Ascending aorta (tissue), 1 donor: ENCODE measurements around the genes TSHZ2 and ZNF217.

DNA sequence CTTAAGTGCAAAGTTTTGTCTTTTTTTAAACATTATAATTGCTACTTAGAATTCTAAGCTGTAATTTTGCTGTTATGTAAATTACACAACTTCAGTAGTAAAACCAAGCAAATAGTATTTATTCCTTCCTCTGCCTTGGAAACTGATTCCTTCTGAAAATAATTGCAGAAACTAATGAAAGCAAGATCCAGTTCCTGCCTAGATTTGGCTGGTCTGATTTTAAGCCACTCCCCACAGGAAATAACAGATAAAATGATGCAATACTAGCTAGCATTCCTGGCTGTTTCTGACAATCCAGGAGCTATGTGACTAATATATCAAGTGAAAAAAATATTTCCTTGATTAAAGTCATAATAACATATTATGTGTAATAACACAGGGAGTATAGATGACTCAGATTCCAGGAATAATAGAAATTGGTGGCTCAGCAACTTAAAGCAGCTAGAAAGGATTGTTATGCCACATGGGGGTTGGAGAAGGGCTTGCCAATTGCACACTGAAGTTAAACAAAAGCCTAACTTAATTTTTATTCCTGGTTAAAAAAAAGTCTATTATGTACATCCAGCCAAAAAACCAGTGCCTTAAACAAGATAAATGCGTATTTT is 182.7 kb upstream of the SALL4 start:
- PRO-cap, result no peak

- PRO-cap, result no peak
Observed at GRCh38 chr20:52946043-52946475, 26.1 kb upstream of the TSHZ2 start.

DNA sequence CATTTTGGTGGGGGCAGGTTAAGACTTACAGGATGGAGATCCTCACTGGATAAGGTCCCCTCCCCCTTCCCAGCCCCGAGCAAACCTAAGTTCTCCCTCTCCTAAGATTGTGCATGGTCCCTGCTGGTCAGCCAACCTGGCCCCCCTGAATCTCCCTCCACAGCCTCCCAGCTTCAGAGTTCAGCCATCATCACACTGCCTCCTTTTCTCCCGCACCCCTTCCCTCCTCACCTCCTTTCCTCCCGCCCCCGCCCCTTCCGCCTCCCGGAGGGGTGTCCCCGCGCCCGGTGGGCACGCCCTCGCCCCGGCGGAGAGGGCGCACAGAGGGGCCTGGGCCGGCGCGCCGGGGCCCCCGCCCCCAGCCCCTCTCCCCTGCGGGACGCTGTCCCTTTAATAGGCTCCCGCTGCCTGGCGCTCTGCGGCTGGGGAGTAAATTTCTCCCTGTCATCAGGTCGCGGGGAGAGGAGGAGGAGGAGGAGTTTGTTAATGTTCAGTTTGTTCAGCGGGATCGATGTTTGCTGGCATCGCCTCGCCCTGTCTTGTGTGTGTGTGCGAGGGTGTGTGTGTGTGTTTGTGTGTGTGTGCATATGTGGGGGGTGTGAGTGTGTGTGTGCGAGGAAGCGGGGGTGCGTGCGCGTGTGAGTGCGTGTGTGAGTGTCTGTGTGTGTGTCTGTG is at the start of gene TSHZ2:
TSS of gene TSHZ2 (plus strand) at position 493 of the 675 bp plus-strand sequence.
- PRO-cap, result unidirectional peak, plus-strand start at position 615 of the sequence

DNA sequence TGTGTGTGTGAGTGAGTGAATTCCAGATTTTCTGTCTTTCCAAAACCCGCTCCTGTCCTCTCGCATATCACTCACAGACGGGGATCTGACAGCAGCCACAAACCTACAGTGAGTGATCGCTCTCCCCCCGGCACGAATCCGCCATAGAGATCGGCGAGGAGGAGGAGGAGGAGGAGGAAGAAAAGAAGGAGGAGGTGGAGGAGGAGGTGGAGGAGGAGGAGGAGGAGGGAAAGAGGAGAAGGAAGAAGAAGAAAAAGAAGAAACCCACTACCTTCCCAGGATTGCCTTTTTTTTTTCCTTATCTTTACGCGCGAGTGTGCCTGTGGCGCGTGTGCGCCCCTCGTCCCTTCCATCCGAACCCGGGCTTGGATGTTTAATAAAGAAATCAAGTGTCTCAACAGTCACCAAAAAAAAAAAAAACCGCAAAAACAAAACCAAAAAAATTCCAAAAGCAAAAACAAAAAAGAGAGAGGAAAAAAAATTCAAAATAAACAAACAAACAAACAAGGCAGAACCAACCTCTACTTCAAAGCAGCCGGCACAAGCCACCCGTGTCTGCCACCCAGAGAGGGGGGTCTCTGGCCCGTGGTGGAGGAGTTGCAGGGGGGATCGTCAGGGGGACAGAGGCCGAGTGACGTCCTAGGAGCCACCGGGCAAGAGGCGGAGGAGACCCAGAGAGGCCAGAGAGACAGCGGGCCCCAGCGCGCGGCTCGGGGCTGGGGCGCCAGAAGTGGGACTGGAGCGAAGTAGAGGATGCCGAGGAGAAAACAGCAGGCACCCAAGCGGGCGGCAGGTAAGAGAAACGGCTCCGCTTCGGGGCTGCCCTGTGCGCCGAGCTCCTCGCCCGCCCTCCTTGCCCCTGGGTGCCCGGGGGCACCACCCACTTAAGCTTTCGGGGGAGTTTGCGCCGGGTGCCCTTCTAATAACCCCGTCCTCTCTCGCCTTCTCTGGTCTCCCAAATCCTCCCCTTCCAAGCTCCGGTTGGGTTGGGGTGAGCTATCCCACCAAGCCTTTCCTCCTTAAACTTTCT is 698 bp downstream of the TSHZ2 start:
- PRO-cap, result no peak

- PRO-cap, result no peak
Observed at GRCh38 chr20:53216801-53217658, 244.9 kb downstream of the TSHZ2 start.

DNA sequence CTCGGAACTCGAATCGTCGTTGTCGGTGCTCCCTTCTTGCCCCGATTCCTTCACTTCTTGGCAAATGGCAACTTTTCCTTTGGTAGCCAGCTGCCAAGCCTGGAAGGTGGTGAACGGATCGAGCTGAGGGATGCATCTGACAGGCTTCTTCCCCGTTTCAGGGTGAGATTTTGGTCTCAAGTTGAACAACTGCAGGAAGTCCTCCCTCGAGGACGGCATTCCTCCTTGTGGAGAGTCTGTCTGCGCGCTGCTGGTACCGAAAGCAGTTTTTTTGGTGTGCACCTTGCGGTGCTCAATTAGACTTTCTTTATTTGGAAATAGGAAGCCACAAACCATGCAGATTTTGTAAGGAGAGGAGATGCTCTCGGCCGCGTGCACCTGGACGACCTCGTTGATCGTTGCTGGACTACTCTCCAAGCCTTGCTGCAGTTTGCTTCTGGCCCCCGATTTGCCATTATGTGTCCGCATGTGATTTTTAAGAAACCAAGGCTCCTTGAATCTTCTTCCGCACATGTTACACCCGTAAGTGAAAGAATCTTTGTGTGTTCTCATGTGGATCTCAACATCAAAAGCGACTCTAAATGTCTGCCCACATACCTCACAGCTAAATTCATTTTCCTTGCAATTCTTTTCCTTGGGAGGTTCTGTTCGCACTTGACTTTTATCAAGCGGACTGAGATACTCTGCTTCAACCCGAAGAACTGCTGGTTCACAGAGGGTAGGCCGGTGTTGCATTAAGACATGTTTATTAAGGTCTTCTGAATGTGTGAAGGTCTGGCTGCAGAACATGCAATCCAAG is 11.6 kb downstream of the ZNF217 start:
- PRO-cap, result no peak

DNA sequence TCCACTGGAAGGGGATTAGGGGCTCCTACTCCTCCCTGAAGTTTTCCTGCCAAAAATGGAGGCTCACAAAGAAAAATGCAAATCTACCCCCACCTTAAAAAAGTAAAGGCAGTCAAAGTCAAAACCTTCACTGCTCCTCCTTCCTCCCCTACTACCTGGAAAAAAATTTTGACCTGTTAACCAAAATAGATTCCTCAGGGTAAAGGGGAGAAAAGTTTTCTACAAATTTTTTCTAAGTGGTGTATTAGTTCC is 2.8 kb downstream of the ZNF217 start:
- PRO-cap, result no peak

DNA sequence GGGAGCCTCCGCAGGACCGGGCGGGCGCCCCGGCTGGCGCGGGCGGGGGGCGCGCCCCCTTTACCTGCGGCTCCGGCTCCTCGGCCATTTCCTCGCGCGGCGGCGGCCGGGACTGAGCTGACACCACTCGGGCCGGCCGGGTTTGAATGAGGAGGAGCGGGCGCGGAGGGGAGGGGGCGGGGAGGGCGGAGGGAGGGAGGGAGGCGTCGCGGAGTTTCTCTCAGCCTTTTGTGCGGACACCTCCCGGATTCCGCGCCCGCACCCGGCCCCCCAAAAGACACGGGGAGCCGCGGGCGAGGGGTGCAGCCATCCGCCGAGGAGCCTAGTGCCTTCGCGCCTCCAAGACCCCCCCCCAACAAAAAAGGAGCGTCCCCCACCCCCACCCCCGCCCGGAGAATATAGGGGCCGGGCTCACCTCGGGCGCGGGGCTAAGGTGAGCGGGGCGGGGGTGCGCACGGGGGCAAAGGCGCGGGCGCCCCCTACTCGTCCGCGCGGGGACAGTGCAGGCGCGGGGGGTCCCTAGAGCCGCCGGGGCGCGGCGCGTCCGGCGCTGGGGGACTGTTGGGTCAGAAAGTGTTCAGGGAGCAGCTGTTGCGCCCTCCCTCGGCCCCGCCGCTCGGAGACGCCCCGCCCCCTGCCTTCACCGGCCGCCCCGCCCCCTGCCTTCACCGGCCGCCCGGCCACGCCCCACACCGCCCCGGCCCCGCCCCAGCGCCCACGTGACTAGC is at the start of gene ZNF217:
TSS of gene ZNF217 (minus strand) at position 148 of the 728 bp plus-strand sequence.
- PRO-cap, result bidirectional peak, plus-strand start outside the sequence, minus-strand start at position 618 of the sequence

- PRO-cap, result bidirectional peak, plus-strand start at chr20:53623551, minus-strand start at chr20:53623499
Observed at GRCh38 chr20:53623048-53624342, 29.9 kb upstream of the ZNF217 start.

DNA sequence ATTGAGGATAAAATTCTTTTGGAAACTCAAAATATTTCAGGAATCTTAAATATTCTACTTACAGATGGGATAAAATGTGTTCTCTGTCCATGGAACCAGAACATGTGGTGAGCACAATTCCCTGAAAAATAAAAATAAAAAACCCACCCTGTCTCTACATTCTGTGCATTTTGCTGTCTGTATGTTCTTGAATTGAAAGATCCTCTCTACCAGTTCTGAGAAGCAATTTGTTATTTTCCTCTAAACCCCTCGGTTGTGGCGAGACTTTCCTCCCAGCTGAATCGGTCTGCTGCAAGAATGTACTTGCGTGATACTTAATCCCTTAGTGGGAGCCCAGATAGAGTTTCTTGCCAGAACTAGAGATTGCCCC is 112.7 kb upstream of the ZNF217 start:
- PRO-cap, result no peak

DNA sequence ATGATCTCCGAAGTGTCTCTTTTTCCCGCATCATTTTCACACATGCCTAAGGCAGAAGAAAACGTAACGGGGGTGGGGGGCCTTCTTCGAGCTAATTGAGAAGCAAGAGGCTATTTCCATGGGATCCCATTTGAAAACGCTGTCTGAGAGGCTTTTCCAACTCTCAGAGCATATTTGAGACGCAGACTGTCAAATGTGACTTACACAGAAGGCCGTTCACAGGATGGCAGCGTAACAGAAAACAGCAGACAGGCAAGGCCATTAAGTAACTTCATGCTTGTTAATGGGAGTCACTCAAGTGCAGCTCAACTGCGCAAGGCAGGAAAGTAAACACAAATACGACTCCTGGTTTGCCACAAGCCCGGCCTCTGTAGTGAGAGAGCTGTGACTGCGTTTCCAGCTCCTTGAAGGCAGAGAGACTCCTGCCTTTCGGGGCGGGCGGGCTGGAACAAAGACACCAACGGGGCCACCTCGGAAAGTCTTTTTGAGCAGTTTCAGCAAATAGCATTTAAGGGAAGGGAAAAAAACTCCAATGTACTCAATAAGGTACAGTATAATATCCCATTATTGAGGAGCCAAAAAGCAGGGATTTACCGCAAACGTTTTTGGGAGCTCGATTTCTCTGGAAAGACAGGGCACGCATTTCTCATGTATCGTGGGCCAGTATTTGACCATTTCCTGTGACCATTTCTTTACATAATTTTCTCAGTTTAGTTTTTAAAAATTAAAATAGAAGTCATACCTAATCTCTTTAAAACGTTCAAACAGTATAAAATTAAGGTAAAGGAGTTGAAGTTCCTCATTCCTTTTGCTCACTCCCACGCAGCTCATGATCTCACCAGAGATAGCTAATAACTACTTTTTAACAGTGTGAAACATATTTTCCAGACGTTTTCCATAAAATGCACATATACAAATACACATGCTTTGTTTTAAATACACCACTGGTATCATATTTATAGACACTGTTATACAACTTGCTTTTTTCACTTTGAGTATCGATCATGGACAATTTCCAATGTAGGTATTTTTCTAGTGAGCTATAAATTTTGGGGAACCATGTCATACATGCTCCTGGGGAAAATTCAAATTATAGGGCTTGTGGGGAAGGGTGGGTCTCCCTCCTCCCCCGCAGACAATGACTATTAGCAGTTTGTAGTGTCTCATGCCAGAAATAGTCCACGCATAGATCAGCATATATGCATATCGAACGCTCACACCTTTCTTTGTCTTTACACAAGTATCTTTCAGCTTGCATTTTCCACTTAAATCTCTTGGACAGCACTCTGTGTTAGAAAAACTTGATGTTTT is 145.1 kb upstream of the ZNF217 start:
- PRO-cap, result no peak

- PRO-cap, result no peak
Observed at GRCh38 chr20:53739866-53740875, 146.5 kb upstream of the ZNF217 start.

DNA sequence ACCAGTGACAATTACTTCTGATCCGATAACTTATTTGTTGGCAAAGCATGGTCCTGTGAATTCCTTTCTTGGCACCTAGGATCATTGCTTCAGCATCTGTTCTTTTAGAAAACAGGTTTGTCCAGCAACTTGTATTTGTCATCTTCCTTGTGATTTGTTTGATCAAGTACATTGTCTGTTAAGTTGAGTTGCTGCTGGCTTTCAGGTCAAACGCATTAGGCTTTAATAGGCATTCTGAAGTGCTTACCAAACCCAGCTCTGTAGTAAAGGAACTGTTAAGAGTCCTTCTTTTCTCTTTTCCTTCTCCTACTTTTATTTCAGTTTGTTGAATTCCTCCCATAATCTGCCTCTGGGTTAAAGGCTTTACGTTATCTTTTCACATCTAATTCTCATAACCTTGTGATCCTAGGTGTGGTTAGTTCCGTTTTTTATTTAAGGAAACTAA is 192.5 kb upstream of the ZNF217 start:
- PRO-cap, result no peak

- PRO-cap, result no peak
Observed at GRCh38 chr20:53786575-53787381, 193.1 kb upstream of the ZNF217 start.

GRCh38 chr20:53872116-53873162 is 198.0 kb downstream of the BCAS1 start:
- PRO-cap, result no peak

GRCh38 chr20:53905115-53905952 is 165.1 kb downstream of the BCAS1 start:
- PRO-cap, result no peak

GRCh38 chr20:54133356-54133918 is 40.3 kb downstream of the CYP24A1 start:
- PRO-cap, result no peak

DNA sequence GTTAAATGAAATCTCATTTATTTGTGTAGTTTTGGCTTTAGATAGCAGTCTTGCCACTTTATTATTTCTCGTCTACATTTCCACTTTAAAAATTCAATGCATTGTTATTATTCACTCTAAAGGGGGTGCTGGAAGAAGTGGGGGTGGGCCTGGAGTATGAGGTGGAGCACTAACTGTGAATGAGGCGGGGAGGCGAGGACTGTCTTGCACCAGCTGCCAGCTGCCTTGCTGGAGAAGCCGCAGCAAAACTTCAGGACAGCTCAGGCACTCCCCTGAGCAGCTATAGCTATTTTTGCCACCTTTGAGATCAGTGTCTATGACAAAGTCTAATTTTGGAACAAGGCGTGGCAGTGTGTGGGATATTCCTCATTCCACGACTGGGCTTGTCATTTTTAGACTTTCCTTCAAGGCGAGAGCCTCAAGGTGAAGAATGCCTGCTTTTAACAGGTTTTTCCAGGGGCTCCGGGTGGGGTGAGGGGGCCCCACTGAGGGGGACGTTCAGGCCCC is 143.7 kb downstream of the DOK5 start:
- PRO-cap, result no peak

DNA sequence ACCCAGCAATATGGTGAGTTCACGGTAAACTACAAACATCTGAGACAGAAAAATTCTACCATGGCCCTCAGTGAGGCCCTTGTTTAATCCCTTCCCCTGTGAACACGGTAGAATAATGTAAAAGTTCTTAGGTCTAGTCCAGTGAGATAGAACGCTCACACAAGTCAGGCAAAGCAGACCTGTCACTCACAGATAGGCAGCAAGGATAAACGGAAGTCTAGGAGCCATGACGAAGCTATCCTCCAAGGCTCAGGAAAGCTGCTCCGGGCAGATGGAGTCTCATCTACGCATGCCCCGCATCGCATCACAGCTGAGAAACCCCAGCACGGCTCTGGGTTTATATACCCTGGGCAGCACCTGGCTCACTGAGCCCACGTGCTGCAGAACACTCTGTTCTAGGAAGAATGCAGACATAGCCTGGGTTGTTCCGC is 260.6 kb downstream of the CBLN4 start:
- PRO-cap, result no peak

DNA sequence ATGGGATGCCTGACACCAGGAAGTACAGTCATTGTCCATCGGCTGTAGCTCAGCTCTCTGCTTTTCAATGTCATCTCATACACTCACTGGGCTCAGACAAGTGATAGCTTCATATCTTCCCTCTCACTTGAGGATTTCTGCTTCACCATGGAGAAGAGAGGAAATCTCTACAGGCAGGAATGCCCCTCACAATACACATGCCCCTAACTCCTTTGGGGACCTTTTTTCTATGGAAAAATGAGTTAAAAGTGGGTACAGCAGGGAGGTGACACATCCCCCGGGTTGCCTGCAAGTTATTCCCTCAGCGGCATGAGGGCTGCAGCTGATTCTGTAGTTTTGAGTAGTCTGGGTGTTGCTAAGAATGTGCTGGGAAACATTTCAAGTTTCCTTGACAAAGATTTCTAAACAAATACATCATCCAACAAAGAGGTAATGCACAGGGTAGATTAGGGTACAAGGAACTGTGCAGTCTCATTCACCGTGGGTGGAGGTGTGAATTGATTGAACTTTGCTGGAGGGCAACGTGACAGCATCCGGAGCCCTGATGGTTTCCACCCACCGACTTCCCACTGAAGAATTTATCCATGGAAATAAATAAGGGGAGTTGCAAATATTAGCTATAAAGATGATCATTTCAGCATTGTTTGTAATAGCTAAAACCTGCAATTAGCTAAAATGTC is 21.7 kb downstream of the CASS4 start:
- PRO-cap, result no peak